Skeletal muscle satellite cell (primary cell): Measurements from ENCODE around the genes TMEM222 and SMPDL3B.

DNA sequence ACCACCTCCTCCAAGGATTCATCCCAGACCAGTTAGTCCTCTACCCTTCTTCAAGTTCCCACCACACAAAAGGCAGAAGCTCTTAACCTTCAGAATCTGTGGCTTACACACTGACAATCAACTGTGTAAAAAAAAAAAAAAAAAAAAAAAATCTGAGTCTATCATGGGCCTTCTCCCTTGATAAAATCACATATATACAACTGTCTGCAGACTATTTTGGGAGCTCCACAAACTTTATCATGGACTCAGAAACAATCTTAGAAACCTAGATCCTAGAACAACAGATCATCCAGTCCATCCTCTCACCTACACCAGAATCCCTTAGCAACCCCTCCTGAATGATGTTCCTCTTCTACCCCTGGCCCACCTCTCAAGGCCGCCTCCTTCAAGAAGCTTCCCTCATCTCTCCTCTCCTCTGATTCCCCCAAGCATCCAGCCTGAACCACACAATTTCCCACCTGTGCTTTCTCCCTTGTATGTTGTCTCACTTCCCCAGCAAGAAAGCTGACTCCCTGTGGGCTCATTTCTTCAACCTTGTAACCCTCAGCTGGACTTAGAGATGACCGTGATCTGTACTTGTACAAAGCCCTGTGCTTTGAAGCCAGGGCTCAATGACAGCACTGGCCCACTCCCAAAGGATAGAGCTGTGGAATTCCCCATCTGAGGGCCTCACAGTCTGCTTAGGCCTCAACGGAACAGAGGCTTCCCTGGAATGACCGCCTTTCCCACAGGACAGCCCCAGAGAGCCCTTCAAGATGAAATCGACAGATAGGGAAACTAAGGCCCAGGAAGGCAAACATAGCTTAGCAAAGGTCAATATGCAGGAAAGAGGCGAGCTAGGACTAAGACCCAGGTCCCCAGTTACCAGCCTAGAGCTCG is 11.8 kb downstream of the SLC9A1 start:
- CAGE, long polyA plus RNA, result no peak

GRCh38 chr1:27300954-27301641 is 20.9 kb upstream of the TMEM222 start:
- CAGE, long polyA plus RNA, result no peak

- CAGE, long polyA plus RNA, result no peak
These were observed at the start of gene TMEM222 for GRCh38 chr1:27321751-27322804. Gene TMEM222 (plus strand): TSS chr1:27322163.

GRCh38 chr1:27342902-27343817 is 1.3 kb downstream of the SYTL1 start:
- CAGE, long polyA plus RNA, result no peak

DNA sequence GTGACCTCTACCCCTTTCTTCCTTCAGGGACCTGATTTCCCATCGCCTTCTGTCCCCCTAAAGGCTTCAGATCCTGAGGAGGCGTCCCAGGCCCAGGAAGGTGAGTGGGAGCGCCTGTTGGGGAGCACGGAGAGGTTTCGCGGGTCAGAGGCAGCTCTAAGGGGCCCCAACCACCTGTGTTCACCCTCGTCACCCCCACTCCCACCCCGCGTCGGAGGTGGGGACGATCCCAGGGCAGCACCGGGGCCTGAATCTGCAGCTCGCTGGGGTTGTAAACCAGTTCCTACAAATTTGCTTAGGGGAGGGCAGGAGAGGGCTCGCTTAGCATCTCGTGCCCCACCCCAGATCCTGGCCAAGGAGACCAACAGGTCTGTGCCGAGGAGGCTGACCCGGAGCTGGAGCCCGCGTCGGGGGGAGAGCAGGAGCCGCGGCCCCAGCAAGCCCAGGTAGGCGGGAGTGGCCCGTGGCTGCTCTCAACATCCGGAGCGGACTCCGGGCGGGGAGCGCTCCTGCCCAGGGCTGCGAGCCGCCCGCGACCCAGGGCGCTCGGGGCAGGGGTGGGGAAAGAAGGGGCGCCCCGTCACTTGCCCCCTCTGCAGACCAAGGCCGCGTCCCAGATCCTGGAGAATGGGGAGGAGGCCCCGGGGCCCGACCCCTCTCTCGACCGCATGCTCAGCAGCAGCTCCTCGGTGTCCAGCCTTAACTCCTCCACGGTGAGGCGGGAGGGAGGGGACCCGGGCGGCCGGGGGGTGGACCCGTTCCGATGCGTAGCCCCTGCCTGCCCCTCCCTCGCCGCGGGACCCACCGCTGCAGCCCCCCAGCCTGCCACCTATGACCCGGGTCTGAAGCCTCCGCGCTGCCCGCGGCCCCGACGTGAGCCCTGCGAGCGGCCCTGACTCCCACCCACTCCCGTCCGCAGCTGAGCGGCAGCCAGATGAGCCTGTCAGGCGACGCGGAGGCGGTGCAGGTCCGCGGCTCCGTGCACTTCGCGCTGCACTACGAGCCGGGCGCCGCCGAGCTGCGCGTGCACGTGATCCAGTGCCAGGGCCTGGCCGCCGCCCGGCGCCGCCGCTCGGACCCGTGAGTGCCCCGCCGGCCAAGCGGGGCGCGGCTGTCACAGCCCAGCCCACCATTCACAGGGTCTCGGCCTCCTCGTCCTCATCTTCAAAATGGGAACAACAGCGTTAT is 7.6 kb downstream of the SYTL1 start:
- CAGE, long polyA plus RNA, result no peak

- CAGE, long polyA plus RNA, result no peak
These were observed 4.7 kb downstream of the GPR3 start for GRCh38 chr1:27397029-27397541.

DNA sequence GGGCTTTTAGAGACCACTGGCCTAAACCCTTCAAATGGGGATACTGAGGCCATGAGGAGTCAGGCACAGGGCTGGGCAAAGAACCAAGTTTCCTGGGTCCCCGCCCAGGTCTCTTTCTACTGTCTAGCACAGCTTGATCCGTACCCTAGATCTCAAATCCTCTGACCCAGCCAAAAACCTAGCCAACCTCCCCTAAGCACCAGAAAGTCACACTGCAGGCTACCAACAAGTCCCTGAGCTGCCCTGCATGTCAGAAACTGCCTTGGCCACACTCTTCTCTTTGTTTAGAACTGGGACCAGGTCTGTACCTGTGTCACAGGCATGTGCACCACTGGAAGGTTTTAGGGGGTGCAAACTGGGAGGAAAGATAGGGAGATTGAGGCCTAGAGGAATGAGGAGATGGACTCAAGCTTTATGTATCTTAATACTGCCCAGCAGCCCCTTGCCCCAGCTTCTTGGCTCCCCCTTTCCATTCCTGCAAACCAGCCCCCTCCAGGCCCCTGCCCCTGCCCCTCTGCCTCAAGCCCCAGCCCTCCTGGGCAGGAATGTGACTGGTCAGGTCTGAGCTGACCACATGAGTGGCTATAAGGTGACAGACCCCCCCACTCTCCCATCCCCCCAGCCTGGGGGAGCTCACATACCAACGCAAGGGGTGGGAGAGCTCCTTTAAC is 33.4 kb downstream of the AHDC1 start:
- CAGE, long polyA plus RNA, result no peak

- CAGE, long polyA plus RNA, result no peak
These were observed 32.4 kb downstream of the AHDC1 start for GRCh38 chr1:27571353-27572166.

GRCh38 chr1:27630953-27632169 is 3.6 kb downstream of the FGR start:
- CAGE, long polyA plus RNA, result no peak

DNA sequence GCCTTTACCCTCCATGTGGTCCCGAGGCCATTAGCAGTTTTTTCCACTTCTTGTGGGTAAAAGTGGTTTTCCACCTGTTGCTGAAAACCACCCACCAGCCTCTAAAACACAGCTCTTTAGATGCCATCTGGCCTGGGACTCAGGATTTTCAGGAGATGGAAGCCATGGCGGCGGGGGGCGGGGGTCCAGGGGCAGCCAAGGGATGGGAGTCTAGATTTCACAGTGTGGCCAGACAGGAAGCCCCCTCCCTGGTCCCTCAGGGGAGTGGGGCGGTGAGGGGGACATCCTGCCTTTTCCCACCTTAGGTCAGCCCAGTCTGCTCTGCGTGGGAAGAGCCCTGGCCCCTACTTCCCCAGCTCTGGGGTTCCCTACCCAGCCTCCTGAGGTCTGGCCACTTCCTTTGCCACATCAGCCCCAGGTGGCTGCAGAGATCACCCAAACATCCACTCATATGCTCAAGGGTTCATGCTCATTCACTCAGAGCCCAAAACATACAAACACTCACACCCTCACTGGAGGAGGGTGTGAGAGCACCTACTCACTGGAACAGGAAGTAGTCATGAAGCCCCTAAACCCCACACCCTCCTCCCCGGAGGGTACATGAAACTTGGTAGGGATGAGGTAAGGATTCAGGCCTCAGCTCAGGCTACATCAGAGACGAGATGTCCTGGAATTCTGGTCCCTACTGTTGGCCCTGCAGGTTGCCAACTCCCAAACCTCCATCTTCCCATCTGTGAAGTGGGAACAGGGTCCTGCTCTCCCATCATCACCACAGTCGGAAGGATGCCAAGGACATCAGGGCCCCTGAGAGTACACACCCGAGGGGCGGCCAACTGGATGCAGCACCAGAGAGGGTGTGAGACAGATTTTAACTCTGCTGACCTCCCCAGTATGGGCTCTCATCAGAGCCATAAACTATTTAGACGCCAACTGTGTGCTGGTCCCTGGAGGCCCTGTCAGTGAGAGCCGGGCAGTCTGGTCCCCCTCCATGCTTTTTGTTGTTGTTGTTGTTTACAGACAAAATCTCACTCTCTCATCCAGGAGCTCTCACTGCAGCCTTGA is 2.1 kb downstream of the FGR start:
- CAGE, long polyA plus RNA, result no peak

GRCh38 chr1:27659239-27660352 is 12.4 kb downstream of the IFI6 start:
- CAGE, long polyA plus RNA, result no peak

GRCh38 chr1:27660353-27660781 is 11.6 kb downstream of the IFI6 start:
- CAGE, long polyA plus RNA, result no peak

DNA sequence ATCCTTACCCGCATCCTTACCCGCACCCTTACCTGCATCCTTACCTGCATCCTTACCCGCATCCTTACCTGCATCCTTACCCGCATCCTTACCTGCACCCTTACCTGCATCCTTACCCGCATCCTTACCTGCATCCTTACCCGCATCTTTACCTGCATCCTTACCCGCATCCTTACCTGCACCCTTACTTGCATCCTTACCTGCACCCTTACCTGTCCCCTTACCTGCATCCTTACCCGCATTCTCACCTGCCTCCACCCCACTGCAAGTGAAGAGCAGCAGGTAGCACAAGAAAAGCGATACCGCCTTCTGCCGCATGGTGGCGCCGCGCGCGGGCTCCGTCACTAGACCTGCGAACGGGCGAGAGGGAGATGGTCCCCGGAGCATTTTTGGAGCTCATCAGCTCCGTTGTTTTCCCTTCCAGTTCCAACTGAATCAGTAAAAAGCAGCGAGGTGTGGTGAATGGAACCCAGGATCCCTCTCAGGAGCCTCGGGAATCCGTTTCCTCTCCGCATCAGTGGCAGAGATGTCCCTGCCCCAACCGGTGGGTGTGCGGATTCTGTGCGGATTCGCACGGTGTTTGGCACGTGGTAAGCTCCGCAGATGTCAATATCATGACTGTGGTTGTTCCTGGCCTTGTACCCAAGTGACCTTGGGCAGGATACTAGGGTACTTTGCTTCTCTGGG is 2.9 kb downstream of the IFI6 start:
- CAGE, long polyA plus RNA, result no peak

- CAGE, long polyA plus RNA, result no peak
These were observed 13.3 kb upstream of the PPP1R8 start for GRCh38 chr1:27817136-27817754.

GRCh38 chr1:27879055-27879585 is 6.8 kb downstream of the THEMIS2 start:
- CAGE, long polyA plus RNA, result no peak

- CAGE, long polyA plus RNA, result no peak
These were observed at the start of gene SMPDL3B for GRCh38 chr1:27934705-27935811. Gene SMPDL3B (plus strand): TSS chr1:27935000.

- CAGE, long polyA plus RNA, result no peak
These were observed 784 bp downstream of the EYA3 start for GRCh38 chr1:28087588-28088064.

GRCh38 chr1:28096138-28096708 is 7.8 kb upstream of the EYA3 start:
- CAGE, long polyA plus RNA, result no peak

- CAGE, long polyA plus RNA, result no peak
These were observed 6.5 kb downstream of the MED18 start for GRCh38 chr1:28335297-28335873.

- CAGE, long polyA plus RNA, result no peak
These were observed 57.8 kb upstream of the RCC1 start for GRCh38 chr1:28448049-28448478.